ENCODE data around the gene IGF1.

DNA sequence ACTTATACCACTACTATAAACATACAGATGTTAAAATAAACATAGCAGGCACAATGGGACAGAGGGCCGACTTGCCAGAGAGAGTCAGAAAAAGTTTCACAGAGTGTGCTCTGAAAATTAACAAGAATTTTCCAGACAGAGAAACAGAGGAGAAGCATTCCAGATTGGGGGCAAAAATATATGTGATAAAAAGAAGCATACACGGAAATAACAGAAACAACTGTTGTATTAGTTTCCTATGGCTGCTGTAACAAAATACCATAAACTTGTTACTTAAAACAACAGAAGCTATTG lies 49.0 kb upstream of the GARIN6 start:
- PRO-cap, 6 experiments = no peak in any of the 6 experiments
- RAMPAGE, long total RNA, 2 experiments = no peak in any of the 2 experiments
- RRBS = no CpG with 5 or more reads among the region's 2 CpGs

GRCh38 chr12:99600261-99600889 lies 47.2 kb upstream of the GARIN6 start:
- PRO-cap, 6 experiments = no peak in any of the 6 experiments
- RAMPAGE, long total RNA, 2 experiments = no peak in any of the 2 experiments
- RRBS = no CpG with 5 or more reads among the region's 6 CpGs

- PRO-cap, 6 experiments = no peak in any of the 6 experiments
- RAMPAGE, long total RNA, 2 experiments = no peak in any of the 2 experiments
- RRBS = no CpG with 5 or more reads among the region's 10 CpGs
Observed at GRCh38 chr12:100167002-100167861, 24.6 kb upstream of the BLTP3B start.

- PRO-cap, 6 experiments = no peak in any of the 6 experiments
- RAMPAGE, long total RNA, 2 experiments = no peak in any of the 2 experiments
- RRBS = no CpG with 5 or more reads among the region's 1 CpG
Observed at GRCh38 chr12:100296154-100296537, 29.2 kb downstream of the SCYL2 start.

GRCh38 chr12:100445336-100445606 lies 28.4 kb upstream of the NR1H4 start:
- PRO-cap, 6 experiments = no peak in any of the 6 experiments
- RAMPAGE, long total RNA, 2 experiments = no peak in any of the 2 experiments
- RRBS = no CpG with 5 or more reads among the region's 1 CpG

- PRO-cap, 6 experiments = no peak in any of the 6 experiments
- RAMPAGE, long total RNA, 2 experiments = no peak in any of the 2 experiments
- RRBS = no CpG with 5 or more reads among the region's 5 CpGs
Observed at GRCh38 chr12:100534821-100535168, 38.7 kb upstream of the GAS2L3 start.

DNA sequence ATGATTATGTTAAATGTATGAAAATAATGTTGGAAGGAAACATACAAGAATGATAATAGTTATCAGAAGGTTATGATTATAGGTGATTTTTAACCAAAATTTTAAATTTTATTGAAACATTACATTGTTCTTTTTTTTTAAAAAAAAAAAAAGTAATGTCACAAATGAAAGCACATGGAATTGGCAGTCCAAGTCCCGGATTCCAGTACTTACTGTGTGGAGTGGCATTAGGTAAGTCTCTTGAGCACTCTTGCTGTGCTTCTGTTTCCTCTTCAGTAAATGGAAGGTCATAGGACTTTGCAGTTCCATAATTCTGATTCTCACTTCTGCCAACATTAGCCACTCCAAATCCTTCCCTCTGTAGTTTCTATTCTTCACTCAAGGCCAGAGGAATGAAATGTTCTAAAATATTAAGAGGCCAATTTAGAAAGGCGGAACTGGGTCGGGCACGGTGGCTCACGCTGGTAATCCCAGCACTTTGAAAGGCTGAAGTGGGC lies 19.7 kb upstream of the SLC5A8 start:
- PRO-cap, 6 experiments = no peak in any of the 6 experiments
- RAMPAGE, long total RNA, 2 experiments = no peak in any of the 2 experiments
- RRBS = no CpG with 5 or more reads among the region's 5 CpGs

DNA sequence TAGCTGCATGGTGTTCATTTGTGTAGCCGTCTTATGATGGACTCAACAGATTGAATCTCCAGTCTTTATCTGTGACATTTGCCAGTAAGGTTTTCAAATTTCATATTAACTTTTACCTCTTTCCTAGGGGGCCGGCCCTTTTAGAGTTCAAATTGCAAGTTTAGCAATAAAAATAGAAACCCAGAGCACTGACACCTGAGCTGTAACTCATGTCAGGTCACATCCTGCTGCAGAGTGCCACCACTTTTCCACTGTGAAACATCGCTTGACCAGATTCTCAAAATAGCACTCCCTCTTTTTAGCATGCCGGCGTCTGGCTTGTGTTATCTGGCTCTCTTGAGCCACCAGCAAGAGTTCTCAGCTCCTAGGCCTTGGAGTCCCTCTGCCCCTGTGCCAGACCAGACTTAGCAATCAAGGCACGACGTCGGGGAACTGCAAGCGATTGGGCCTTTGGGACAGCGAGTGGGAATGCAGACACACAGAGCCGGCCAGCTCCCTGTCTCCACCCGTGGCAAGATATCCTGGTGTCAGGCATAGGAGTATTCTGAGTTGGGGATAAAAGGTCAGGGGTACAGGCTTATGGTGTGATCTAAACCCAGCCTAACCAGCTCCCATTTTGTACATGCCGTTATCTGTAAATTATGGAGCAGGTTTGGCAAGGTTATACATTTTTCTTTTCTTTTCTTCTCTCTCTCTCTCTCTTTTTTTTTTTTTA lies 52.5 kb downstream of the SPIC start:
- PRO-cap, 6 experiments = peak in 4 of 6 experiments; most common plus-strand start position 326 of the sequence (in 2); most common minus-strand start position 392 of the sequence (in 4)
- RAMPAGE, long total RNA, 2 experiments = no peak in any of the 2 experiments
- RRBS = no CpG with 5 or more reads among the region's 13 CpGs

DNA sequence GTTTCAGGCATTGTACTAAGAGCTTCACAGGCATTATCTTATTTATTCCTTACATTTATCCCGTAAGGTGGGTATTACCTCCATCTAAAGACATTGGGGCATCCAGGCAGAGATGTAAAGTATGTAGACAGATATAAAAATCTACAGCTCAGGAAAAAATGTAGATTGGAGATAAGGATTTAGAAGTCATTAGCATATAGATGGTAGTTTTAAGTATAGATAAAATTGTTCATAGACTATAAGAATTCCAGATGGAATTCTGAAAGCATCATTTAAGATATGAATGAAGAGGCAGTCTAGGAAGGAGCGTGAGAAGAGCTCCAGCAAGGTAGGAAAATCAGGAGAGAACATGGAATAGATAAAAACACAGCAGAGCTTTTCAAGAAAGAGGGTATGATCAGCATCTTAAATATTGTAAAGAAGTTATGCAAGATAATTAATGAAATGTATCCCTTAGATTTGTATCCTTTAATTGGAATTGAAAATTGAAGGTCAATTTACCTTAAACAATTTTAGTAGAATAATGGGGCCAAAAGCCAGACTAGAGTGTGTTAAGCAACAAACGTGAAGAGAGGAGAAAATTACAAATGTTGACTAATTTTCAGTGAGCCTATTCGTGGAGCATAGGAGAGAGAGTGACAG lies 18.2 kb downstream of the CHPT1 start:
- PRO-cap, 6 experiments = peak in 1 of 6 experiments; most common plus-strand start position 286 of the sequence (in 1)
- RAMPAGE, long total RNA, 2 experiments = no peak in any of the 2 experiments
- RRBS = no CpG with 5 or more reads among the region's 4 CpGs

DNA sequence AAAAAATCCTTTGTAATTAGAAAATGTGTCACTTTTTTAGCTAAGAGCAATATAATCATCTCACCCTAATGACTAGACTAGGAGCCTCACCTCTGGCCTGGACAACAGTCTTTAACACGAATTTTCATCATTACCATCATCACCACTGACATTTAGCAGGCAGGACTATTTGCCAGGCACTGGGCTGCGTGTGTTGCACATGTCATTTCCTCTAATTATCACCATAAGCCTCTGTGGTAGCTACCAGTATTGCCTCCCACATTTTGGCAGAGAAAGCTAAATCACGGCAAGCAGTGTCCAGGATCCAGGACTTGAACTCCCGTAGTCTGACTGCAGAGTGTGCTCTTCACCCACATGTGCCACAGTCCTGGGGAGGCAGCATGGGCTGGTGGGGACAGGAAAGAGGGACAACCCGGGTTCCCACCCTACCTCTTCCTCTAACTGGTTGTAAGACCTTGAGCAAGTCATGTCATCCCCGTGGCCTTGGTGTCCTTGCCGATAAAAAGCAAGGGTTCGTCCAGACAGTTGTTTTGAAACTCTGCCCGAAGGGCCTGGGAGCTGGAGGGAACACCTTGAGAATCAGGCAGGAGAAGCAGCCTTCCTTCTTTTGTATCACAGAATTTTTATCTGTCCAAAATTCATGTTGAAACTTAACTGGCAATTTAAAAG lies 4.9 kb upstream of the SYCP3 start:
- PRO-cap, 6 experiments = no peak in any of the 6 experiments
- RAMPAGE, long total RNA, 2 experiments = no peak in any of the 2 experiments
- RRBS = no CpG with 5 or more reads among the region's 9 CpGs

DNA sequence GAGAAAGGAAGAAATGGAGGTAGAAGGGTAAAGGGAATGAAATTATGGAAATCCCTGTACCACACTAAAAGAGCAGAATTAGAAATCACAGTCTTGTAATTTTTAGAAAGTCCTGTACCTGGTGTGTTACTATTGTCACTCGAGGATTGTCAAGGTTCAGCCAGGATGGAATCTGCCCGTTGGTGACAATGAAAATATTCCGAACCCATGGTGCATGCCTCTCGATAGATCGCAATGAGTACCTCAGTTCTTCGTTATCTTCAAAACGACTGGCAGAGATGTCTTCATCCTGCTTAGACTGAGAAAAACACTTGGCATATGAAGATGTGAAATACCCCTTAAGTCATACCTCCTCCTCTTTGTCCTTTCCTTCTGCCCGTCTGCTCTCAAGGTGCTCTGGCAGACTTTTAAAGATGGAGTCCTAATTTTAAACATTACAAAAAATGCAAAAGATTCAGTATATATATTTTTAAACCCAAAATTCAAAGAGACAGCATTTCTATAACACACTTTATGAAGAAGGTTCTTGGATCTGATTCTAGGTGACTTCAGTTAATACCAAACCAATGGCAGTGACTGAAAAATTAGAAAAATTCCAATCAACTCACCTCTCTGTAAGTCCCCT lies 31.1 kb upstream of the SYCP3 start:
- PRO-cap, 6 experiments = no peak in any of the 6 experiments
- RAMPAGE, long total RNA, 2 experiments = no peak in any of the 2 experiments
- RRBS = no CpG with 5 or more reads among the region's 8 CpGs

DNA sequence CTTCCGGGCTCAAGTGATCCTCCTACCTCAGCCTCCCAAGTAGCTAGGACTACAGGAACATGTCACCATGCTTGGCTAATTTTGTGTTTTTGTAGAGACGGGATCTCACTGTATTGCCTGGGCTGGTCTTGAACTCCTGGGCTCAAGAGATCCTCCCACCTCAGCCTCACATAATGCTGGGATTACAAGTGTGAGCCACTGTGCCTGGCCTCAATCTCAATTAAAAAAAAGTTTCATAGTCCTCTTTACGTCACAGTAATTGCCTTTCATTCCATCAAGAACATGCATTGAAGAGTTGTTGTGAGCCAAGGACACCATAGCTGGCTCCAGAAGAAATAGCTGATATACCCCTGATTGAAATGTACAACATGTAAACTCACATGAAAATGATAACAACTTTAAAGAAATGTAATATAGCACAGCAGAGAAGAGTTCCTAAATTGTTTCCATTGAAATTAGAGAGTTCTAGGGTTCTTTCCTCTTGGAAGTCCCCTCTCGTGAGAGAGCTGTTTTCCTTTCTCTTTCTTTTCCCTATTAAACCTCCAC lies 11.6 kb downstream of the DRAM1 start:
- PRO-cap, 6 experiments = no peak in any of the 6 experiments
- RAMPAGE, long total RNA, 2 experiments = no peak in any of the 2 experiments
- RRBS = no CpG with 5 or more reads among the region's 4 CpGs

DNA sequence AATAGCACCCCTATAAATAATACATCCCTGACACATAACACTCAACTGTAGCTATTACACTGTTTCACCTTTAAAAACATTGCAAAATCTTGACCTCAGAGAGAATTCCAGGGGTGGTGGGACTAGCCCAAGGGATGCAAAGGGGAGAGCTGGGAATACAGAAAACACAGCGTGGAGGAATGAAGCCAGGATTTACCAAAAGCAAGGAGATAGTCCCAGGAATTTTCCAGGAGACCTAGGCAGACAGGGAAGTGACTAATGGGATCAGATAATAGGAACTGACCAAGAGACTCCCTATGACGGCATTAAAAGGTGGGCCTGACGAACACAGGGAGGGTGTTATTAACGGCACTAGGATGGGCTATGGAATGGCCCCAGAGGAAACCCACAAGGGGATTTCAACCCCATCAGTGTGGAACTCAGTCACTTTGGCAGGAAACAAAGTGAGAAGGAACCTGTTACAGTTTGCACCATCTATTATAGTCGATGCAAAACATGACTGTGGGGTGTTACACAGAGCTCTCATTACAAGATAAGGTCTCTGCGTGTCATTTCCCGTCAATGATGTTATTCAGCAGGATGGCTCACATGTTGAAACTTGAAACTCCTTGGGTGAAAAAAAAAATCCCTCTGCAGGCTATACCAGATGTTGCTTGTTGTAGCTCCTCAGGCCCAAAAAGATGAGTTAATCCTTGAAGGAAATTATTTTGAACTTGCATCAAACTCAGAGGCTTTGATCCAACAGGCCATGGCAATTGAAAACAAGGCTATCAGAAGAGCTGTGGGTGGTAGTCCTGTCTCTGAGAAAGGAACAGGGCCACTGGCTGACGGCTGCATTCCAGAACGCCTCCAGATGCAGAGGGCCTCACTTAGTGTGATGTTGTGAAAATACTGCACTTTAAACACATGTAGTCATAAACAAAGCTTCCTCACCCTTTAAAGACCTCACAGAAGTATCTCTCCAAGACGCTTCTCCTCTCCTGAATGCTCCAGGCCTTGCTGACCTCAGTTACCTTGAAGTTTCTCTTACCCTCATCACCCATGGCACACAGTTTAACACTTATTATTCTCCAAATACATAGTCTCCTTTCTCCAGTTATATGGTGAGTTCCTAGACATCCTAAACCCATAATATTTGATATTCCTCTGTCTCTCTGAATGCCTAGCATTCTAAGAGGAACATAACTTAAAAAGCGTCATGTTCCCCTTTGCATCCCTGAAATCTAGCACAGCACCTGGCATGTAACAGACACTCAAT lies 58.9 kb downstream of the DRAM1 start:
- PRO-cap, 6 experiments = peak in 1 of 6 experiments; most common plus-strand start position 939 of the sequence (in 1)
- RAMPAGE, long total RNA, 2 experiments = no peak in any of the 2 experiments
- RRBS = no CpG with 5 or more reads among the region's 11 CpGs

DNA sequence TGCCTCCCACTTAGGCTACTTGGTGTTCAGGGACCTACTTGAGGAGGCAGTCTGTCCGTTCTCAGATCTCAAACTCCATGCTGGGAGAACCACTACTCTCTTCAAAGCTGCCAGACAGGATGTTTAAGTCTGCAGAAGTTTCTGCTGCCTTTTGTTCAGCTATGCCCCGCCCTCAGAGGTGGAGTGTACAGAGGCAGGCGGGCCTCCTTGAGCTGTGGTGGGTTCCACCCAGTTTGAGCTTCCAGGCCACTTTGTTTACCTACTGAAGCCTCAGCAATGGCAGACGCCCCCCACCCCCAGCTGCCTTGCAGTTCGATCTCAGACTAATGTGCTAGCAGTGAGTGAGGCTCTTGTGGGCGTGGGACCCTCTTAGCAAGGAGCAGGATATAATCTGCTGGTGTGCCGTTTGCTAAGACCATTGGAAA lies 22.9 kb downstream of the PARPBP start:
- PRO-cap, 6 experiments = no peak in any of the 6 experiments
- RAMPAGE, long total RNA, 2 experiments = no peak in any of the 2 experiments
- RRBS = no CpG with 5 or more reads among the region's 7 CpGs

DNA sequence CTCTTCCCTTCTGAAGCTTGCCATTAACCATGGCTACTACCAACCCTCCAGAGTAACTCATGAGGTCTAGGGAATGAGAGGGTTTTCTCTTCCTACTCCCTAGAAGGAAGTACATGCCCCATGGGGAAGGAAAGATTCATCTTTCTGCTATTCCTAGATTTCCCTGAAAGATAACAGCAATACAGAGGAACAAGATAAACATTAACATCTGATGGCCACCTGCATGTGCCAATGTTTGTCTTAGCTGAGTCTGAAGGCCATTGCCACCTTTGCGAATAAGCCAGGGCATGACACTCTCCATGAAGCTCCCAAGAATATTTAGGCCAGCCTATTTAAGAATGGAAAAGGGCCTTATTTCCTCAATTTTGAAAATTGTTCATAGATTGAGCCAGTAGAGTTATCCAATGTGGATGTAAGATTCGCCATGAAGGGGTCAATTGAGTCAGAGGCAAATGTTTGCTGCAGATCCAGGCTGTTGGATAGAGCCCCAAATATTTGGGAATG lies 26.0 kb downstream of the IGF1 start:
- PRO-cap, 6 experiments = no peak in any of the 6 experiments
- RAMPAGE, long total RNA, 2 experiments = no peak in any of the 2 experiments
- RRBS = no CpG with 5 or more reads among the region's 2 CpGs

DNA sequence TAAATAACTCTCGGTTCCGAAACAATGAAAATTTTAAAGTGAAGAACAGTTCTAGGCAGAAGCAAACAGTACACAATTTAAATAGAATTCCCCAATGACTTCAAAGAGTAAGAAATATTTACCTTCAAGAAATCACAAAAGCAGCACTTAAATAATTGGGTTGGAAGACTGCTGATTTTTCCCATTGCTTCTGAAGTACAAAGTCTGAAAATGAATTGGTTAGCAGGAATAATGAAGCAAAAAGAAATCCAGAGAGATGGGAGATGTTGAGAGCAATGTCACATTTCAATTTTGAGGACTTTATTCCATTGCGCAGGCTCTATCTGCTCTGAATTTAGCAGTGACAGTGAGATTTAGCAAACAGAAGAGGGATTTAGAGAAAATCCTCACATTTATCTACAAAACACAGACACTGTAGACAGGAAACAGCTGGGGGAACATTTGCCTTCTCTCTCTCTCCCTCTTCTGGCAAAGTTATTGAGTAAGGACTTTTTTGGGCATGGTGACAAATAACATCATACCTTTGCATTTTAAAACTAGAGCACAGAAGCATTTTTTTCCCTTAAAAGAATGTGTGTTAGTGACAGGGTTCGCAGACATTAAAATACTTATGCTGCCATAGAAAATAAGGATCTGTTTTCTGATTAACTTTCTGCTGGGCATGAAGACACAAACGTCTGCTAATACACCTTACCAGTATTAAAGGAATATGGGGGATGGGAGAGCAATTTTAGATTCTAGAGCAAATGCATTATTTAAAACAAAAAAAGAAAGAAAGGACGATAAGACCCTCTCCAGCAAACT lies at the start of gene IGF1:
Gene IGF1 (minus strand): TSS at position 367 of the 804 bp plus-strand sequence.
- PRO-cap, 6 experiments = peak in 3 of 6 experiments; most common plus-strand start position 408 of the sequence (in 1); most common minus-strand start position 293 of the sequence (in 3)
- RAMPAGE, long total RNA, 2 experiments = start-site peak on the minus strand in 1 of 2 experiments, centred at position 323 of the sequence, 29 reads per replicate
- RRBS = no CpG with 5 or more reads among the region's 6 CpGs

- PRO-cap, 6 experiments = no peak in any of the 6 experiments
- RAMPAGE, long total RNA, 2 experiments = no peak in any of the 2 experiments
- RRBS = no CpG with 5 or more reads among the region's 3 CpGs
Observed at GRCh38 chr12:102483510-102484043, 3.2 kb upstream of the IGF1 start.

GRCh38 chr12:102961092-102961839 lies 3.8 kb downstream of the ASCL1 start:
- PRO-cap, 6 experiments = no peak in any of the 6 experiments
- RAMPAGE, long total RNA, 2 experiments = no peak in any of the 2 experiments
- RRBS = no CpG with 5 or more reads among the region's 27 CpGs

- PRO-cap, 6 experiments = peak in 5 of 6 experiments; most common plus-strand start chr12:103571630 (in 4); most common minus-strand start chr12:103571540 (in 2)
- RAMPAGE, long total RNA, 2 experiments = no peak in any of the 2 experiments
- RRBS = no CpG with 5 or more reads among the region's 17 CpGs
Observed at GRCh38 chr12:103571359-103571823, 15.7 kb upstream of the STAB2 start.

GRCh38 chr12:103838697-103839251 lies 2.3 kb downstream of the NT5DC3 start:
- PRO-cap, 6 experiments = no peak in any of the 6 experiments
- RAMPAGE, long total RNA, 2 experiments = no peak in any of the 2 experiments
- RRBS = no CpG with 5 or more reads among the region's 1 CpG